ENCODE results near the gene VOPP1.

GRCh38 chr7:51344259-51344828, 27.7 kb upstream of the COBL start:
- RRBS, result no CpG with 5 or more reads among the region's 4 CpGs

- RRBS, result no CpG with 5 or more reads among the region's 8 CpGs
These were observed 290.2 kb upstream of the COBL start for GRCh38 chr7:51606905-51607167.

DNA sequence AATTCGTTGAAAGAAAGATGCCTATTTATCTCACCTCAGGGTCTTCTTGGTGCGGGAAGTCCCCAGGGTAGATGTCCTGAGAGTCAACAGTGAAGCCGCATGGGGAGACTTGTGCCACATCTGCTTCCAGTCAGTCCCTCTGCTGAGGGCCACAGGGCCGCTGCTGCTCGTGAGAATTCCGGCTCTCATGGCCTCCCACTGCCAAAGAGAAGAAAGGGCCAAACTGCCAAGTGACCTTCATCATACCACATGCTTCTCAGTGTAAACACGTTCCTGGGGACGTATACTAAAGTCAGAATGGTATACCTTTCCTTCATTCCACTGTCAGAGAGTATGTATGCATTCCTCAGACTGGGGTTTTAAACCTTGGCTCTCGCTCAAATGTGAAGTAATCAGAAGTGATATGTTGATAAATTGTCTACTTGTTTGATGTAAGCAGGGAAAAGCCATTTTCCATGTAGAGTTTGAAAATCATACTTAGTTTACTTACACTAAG, 52.8 kb upstream of the SEC61G start:
- RRBS, result no CpG with 5 or more reads among the region's 9 CpGs

DNA sequence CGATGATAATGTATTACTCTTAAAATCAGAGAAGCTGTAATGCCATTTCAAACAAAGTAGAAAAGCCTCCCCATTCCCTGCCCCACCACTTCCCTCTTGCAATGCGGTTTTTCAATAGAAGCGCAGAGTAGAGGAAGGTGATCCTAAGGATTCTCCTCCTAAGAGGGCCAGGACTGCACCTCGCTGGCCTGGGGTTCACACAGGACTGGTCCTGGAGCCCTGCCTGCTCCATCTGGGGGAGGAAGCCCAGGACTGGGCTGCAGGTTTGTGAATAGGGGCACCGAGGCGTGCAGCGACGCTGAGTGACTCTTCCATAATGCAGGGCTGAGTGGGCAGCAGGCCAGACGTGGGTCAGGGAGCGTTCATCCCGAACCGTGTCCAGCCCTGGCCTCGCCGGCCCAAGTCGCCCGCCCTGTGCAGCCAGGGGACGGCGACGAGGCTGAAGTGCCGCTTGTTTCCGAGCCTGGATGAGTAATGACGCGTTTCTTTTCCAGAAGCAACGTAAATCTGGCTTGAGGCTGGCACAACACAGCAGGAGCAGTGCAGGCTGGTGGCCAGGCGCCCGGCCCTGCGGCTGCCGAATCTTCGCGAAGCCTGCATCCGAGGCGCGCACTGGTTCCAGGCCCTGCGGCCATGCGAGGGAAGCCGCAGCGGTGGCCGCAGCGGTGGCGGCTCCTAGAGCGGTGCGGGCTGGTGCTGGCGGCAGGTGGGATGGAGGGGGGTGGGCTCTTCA, 73.9 kb upstream of the SEC61G start:
- RRBS, result no CpG with 5 or more reads among the region's 43 CpGs

DNA sequence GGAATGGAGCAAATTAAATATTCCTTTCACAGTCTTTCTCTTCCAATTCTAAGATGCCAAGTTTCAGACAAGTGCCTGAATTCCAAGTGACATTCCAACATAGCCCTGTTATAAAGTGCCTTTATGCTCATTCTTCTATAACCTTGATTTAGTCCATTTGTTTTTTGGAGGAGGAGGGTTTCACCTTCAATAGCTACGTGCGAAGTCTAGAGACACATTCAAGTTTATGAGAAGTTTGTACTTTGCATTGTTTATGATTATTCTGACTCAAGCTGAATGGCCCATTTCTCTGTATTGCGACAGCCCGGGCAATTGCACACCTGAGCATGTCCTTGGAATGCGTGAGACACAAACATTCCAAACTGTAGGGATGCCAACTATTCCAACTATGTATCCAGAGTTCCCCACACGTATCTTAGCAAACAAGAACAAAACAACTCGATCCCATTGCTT, 51.6 kb upstream of the EGFR start:
- RRBS, result no CpG with 5 or more reads among the region's 7 CpGs

DNA sequence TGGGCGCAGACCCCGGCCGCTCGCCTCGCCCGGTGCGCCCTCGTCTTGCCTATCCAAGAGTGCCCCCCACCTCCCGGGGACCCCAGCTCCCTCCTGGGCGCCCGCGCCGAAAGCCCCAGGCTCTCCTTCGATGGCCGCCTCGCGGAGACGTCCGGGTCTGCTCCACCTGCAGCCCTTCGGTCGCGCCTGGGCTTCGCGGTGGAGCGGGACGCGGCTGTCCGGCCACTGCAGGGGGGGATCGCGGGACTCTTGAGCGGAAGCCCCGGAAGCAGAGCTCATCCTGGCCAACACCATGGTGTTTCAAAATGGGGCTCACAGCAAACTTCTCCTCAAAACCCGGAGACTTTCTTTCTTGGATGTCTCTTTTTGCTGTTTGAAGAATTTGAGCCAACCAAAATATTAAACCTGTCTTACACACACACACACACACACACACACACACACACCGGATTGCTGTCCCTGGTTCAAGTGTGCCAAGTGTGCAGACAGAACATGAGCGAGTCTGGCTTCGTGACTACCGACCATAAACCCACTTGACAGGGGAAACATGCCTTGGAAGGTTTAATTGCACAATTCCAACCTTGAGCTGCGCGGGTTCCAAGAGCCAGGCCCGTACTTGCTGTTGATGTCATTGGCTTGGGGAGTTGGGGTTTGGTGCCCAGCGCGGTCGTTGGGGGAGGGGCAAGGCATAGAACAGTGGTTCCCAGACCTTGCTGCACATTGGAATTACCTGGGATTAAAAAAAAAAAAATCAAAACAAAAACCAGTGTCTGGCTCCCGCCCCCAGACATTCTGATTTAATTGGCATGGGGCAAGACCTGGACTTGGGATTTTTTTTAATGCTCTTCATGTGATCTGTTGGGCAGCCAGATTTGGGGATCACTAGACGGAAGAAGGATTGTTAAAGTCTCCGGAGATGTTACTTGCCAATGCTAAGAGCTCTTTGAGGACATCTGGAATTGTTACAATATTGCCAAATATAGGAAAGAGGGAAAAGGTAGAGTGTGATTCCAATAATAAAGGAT, 1.6 kb downstream of the EGFR start:
- RRBS, result 7% methylated on average over 28 of the region's 46 CpGs

DNA sequence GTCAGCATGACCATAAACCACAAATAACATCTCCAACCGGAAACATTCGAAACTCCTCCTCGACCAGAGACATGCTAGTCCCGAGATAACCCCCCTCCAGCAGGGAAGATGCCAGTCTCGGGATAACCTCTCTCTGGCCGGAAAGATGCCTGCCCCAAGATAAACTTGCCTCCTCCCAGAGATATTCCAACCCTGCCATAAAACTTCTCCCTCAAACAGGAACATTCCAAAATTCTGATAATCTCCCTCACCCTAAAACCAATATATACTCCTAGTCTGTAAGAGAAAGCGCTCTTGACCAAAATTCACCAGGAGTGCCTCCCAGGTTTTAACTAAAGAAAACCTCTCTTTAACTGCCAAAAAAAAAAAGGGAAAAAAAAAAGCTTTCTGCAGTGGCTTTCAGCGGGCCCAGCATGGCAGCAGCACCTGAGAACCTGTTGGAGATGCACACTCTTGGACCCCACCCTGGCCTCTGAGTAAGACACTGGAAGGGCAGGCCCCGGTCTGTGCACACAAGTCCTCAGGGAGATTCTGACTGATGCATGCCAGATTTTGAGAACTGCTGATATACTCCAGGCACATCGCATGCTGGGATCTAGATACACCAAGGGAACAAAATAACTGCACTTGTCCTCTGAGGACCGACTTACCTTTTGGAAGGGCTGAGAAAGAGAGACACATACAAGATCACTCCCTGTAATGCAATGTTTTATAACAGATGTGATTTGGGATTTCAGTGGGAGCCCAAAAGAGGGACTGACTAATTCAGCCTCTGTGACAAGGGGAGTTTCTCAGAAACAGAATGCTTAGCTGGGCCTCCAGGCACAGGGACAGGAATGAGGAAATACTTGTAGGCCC, 7.9 kb downstream of the EGFR start:
- RRBS, result no CpG with 5 or more reads among the region's 11 CpGs

DNA sequence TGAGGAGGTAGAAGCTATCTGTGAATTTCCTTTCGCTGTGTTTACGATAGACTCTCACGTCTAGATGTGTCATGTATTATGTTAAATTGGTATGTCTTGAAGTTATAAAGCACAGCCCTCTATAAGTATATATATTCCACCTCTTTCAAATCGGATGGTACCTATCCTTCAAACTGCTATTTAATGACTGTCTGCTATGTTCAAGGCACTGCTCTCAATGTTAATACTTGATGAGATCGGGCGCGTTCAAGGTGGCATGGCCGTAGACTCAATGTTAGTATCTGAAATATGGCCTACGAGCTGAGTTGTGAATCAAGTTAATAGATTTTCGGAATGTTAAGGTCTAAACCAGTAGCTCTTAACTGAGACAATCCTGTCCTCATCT, 24.0 kb downstream of the EGFR start:
- RRBS, result no CpG with 5 or more reads among the region's 10 CpGs

DNA sequence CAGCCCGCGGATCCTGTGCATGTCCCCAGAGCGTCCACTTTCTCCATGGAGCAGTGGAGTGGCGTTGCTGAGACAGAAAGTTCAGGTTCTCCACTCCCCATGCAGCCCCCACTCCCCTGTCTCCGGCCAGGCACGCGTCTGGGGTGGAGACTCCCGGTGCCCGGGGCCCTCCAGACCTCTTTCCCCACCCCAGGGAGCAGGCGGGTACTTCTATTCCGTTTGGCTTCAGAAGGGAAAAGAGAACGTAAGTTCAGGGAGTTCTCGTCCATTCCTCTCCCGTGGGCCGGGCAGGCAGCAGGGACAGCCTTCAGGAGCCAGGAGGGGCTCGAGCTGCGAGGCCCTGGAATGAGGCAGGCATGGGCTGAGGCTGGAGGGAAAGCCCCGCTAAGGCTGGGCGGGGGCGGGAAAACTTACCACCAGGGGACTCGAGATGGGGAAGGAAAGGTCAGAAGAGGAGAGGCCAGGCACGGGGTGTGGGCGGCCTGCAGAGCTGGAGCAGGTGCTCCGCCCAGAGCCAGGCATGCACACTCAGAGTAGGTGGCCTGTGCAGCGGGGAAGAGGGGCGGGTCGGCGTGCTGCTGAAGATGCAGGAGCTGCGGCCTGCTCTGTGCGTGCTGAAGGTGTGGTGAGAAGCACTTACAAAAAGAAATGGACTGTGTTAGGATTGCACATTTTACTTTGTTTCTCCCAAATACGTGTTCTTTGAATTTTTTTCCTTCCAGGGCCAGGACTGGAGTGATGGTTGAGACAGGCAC, 60.1 kb downstream of the EGFR start:
- RRBS, result no CpG with 5 or more reads among the region's 31 CpGs

DNA sequence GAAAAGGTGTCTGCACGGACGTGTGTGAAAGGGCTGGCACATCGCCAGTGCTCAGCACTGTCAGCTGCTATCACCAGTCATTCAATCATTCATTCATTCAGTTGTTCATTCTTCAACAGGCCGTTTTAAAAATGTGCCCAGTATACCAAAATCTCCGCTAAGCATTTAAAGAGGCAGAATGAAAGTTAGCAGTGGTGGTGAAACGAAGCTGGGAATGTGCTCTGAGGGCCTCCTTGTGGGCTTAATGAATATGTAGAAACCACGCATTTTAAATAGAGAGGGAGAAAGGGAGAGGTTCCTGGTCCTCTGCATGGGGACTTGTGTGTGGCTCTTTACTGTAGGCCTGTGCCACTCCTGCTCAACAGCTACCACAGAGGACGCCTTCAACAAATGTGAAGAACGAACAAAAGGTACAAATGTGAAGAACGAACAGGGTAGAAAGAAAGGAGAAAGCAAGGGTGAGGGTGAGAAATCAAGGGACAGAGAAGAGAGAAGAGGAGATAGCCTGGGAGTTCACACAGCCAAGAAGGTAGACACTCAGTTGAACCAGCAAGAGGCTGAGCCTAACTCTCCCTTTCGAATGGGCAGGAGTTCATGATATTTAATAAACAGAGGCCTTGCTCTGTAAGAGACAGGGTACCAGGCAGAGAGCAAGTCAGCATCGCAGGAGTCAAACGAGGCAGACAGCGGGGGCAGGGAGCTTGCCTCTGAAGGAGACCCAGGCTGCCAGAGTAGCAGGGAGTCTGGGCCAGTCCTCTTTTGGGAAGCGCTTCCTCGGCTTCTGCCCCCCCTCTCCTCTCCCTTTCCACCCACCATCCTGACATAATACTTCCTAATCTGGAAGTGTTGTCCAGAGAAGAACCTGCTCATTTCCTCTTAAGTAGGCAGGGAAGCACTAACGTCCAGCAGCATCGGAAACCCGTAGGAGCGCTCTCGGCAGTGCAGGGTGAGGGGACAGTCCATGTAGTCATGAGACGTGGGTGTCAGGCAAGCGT, 170.8 kb downstream of the EGFR start:
- RRBS, result no CpG with 5 or more reads among the region's 23 CpGs

DNA sequence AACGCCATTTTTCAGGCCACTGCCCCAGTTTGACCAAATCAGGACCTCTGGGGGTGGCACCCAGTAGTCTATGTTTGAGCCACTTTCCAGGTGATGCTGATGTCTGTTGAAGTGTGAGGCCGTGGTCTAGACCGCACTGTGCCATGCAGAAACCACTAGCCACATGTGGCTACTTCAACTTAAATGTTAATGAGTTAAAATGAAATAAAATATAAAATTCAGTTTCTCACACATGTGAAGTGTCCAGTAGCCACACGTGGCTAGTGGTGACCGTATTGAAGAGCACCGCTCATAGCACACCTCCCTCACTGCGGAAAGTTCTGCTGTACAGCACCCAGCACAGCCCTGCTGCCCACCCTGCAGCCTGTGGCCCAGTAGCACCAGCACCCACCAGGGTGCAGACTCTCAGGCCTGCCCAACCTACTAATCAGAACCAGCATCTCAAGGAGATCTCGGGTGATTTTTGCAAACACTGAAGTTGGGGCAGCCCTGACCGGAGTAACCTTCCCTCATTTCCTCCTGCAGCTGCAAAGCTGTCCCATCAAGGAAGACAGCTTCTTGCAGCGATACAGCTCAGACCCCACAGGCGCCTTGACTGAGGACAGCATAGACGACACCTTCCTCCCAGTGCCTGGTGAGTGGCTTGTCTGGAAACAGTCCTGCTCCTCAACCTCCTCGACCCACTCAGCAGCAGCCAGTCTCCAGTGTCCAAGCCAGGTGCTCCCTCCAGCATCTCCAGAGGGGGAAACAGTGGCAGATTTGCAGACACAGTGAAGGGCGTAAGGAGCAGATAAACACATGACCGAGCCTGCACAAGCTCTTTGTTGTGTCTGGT, 162.9 kb upstream of the LANCL2 start:
- RRBS, result no CpG with 5 or more reads among the region's 15 CpGs

DNA sequence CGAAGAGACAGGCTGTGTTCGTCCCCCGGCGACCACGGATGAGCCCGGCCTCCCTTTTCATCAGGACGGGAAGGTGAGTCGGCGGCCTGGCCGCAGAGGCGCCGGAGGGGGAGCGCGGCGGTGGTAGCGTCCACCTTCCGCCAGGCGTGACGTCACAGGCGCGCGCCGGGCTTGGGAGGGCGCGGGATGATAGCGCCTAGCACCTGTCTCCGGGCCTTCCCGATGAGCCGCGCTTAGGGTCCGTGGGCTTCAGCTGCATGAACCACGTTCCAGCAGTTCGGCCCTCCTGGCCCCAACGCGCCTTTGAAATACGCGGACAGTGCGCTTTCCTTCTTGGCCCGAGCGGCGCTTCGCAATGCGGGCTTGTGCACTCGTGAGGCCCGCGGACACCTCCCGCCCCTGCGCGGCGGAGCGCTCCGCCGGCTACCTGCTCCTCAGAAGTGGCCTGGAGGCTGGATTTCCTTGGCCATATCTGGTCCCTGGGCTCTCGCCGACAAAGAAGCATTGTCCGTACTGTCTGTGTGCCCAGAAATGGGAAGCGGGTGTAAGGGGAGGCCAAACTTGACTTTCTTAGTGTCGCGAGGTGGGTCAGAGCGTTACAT, 1.1 kb downstream of the LANCL2 start:
- RRBS, result 1% methylated on average over 20 of the region's 60 CpGs

GRCh38 chr7:55427792-55428683, 62.9 kb downstream of the LANCL2 start:
- RRBS, result no CpG with 5 or more reads among the region's 17 CpGs

- RRBS, result no CpG with 5 or more reads among the region's 11 CpGs
These were observed 26.8 kb downstream of the VOPP1 start for GRCh38 chr7:55545234-55546080.

DNA sequence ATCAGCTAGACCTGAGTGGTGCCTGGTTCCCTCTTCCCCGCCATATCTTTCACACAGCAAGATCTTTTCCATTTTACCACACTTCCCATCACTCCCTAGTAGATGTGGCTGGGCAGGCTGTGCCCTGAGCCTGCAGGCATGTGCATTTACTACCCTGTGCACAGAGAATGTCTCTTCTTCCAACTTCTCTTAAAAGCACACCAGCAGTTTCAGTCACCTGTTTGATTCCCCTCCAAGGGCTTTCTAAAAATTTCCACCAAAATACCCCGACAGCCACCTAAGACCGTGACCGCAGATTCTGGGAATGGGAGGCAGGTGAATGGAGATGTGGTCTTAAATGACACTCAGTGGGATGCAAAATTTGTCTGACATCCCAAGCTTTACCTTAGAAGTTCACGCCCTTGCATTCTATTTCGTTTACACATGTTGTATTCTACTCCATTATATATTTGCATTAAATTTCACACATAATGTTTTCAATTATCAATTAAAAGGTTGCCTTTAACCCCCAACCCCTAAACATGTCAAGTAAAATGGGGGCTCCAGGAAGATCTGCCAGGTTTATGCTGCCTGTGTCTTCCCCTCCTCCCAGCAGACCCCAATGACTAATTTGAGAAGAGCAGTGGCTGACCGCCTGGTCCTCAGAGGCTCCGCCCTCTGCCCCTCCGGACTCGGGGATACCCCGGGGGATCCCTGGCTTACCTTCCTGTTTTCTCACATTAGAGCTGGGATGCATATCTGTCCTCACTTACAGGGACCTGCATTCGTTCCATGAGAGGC, 24.4 kb downstream of the VOPP1 start:
- RRBS, result no CpG with 5 or more reads among the region's 12 CpGs

DNA sequence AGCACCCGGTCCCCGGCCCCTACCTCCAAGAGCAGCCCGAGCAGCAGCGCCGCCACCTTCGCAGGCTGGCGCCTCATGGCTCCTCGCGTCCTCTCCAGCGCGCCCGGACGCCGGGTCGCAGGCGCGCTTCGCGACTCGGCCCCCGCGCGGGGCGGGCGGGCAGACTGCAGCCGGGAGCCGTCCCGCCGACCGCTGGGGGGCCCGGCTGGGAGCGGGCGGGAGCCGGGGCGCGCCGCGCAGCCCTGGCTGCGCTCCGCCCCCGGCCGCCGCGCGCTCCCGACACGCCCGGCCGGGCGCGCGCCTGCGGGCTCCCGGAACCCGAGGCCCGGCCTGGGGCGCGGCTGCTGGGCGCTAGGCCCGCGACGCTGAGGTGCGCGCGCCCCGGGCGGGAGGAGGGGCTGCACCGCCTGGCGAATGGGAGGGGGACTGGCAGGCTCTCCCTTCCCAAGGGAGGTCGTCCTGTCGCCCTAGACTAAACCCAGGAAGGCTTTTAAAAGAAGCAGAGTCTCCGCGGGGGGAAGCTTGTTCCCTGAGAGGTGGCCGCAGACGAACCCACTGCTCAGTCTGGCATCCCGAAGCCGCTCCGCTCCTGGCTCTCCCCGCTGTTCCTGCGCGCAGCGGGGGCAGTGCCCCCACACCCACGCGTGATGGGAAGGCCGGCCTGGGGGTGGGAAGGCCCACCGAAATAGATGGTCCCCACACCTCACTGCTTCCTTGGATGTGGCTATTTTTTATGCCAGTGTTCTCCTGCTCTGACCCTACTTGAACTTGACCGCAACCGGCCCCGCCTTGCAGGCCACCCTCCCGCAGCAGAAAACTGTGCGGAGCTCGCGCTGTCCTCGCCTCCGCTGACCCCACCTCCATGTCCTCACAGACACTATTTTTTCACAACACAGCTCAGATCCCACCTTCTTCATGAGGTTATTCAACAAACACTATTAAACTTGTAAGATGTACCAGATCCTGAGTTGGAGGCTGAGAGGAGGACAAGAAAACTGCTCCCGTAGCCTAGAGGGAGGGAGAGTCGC, at the start of gene VOPP1:
TSS of gene VOPP1 (minus strand) at position 255 of the 1,028 bp plus-strand sequence.
- RRBS, result 2% methylated on average over 19 of the region's 97 CpGs

DNA sequence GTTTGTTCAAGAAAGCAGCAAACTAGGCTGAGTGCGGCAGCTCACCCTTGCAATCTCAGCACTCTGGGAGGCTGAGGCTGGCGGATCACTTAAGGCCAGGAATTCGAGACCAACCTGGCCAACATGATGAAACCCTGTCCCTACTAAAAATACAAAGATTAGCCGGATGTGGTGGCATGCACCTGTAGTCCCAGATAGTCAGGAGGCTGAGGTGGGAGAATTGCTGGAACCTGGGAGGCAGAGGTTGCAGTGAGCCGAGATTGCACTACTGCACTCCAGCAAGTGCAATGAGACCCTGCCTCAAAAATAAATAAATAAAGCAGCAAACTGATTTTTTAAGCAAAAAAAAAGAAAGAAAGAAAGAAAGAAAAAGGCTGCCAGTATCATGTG, 9.5 kb downstream of the NIPSNAP2 start:
- RRBS, result no CpG with 5 or more reads among the region's 5 CpGs

GRCh38 chr7:56053795-56054728, 2.5 kb downstream of the CCT6A start:
- RRBS, result no CpG with 5 or more reads among the region's 6 CpGs

DNA sequence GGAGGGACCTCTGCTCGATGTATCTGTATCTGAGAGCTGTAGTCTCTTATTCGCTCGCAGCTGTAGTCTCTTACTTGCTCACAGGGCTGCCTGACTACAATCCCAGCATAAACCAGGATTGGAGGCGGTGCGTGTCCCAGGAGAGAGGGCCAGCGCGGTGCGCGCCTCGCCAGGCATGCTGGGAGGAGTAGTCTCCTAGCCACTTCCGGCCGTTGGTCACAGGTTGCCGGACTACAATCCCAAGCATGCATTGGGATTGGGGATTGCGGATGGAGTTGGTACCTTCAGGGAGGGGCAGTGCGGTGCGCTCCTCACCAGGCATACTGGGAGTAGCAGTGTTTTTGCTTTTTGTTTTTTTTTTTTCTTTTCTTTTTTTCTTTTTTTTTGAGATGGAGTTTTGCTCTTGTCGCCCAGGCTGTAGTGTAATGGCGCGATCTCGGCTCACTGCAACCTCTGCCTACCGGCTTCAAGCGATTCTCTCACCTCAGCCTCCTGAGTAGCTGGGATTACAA, 421.8 kb upstream of the NUPR2 start:
- RRBS, result no CpG with 5 or more reads among the region's 22 CpGs

DNA sequence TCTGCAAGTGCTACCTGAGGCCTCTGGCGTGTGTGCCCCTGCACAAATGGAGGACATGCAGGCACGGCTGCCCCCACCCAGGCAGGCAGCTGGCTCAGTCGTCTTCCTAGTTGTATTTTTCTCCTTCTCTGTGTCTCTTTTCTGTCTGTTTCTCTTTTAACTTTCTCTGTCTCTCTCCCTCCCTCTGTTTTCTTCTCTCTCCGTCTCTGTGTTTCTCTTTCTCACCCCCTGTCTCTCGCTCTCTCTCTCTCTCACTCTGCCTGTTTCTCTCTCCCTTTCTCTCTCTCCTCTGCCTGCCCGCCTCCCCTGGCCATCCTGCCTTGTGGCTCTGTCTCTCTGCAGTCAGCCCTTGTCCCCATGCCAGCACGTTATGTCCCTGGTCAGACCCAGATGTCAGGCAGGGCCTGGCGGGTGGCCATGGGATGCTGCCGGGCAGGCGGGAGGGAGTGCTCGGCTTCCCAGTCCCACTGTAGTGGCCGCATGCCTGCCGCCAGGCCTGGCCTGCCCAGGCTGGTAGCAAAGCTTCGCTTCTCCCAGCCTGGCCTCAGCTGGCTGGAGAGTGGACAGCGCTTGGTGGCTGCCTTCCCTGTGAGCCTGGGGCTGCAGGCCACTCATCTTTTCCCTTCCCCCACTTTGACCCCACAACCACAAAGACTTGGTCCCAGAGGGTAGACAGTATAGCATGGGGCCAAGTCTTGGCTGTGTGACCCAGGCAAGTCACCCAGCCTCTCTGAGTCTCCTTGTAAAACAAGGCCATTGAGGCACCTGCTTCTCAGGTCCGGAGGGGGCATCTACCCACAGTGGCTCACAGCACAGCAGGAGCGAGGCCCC, 121.5 kb upstream of the ZNF716 start:
- RRBS, result no CpG with 5 or more reads among the region's 17 CpGs